Osteoblast (primary cell): ENCODE measurements around the gene NEDD4L.

GRCh38 chr18:57833309-57833755 is 30.2 kb upstream of the ATP8B1 start:
- CAGE, long polyA plus RNA = no peak
- RRBS = no CpG with 5 or more reads among the region's 5 CpGs

DNA sequence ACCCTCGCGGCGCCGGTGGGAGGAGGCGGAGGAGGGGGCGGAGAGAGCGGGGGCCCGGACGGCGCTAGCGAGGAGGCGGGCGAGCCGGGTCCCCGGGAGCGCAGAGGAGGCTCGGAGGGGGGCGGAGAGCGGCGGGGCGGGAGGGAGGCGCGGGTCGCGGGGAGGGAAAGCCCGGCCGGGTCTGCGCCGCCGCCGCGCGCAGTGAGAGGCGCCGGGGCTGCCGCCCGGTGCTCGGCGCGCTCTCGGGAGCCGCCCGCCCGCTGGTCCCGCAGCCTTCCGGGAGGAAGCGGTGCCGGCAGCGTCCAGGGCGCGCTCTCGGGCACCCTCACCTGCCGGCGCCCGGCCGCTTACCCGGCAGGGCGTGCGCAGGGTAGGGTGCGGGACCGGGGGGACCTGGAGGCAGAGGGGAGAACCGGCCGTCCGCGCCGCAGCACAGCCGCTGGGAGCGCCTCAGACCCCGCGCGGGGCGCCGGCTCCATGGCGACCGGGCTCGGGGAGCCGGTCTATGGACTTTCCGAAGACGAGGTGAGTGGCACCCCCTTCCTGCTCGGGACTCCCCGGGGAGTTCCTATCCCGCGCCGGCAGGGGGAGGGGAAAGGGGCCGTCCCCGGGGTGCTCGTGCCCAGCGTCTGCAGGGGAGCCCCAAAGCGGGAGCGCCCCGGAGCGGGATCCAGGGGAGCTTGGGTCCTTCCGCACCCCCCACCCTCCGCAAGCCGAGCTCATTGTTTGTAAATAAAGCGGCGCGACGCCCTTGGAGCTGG is at the start of gene NEDD4L:
Gene NEDD4L, plus strand, starts transcription at position 43 of the 761 bp plus-strand sequence.
- CAGE, long polyA plus RNA = no peak
- RRBS = 2% methylated on average over 56 of the region's 99 CpGs

DNA sequence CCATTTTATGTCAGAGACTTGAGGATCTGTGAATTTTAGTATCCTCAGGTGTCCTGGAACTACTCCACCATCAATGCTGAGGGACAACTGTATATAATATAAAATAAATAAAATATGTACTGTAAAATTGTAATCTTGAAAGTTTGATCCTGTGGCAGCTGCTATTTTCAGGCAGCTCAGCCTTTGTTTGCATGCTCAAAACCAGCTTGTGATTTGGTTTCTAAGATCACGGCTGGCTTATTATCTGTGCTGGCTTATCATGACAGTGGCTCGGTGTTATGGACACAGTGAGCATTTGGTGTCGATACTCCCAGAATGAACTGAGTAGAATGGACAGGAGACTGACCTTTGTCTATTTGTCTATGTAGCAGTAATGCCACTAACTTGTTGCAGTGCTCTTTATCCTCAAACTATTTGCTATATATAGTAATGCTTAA is 58.8 kb downstream of the NEDD4L start:
- CAGE, long polyA plus RNA = no peak
- RRBS = no CpG with 5 or more reads among the region's 3 CpGs

DNA sequence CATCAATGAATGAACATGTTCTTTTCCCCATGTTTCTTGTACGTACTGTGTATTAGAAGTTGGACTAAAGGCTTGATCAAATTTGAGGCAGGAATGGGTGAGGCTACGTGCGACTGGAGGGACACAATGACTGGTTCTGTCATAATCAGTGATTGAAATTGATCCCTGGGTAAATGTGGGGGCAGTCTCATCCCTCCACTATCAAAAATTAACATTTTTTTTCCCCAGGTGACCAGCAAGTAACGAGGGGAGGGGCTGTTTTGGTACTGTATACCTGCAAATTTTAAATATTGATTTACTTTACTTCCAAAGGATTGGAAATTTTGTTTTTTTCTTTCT is 130.5 kb downstream of the NEDD4L start:
- CAGE, long polyA plus RNA = no peak
- RRBS = no CpG with 5 or more reads among the region's 4 CpGs

- CAGE, long polyA plus RNA = no peak
- RRBS = no CpG with 5 or more reads among the region's 8 CpGs
Measured at GRCh38 chr18:58202178-58202780, 158.3 kb downstream of the NEDD4L start.

DNA sequence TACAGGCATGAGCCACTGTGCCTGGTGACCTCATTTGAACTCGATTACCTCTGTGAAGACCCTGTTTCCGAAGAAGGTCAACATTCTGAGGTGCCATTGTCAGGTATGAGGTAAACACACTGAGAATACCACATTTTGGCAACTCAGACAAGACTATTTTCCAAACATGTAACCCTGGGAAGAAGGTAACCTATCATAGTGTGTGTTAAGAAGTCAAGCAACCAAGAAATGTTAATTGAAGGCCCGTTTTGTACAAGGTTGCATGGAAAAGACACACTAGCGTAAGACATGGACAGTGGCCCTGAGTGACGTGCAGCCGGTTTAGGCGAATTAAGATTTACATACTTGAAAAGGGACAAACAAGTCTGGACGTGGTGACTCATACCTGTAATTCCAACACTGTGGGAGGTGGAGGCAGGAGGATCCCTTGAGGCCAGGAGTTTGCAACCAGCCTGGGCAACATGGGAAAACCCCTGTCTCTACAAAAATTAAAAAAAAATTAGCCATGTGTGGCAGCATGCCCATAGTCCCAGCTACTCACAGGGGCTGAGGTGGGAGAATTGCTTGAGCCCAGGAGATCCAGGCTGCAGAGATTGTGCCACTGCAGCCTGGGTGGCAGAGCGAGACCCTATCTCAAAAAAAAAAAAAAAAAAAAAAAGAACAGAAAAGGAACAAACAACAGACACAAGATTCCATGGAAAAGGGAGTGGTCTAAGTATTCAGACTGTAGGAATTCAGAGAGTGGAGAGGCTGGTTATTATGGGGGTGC is 186.8 kb downstream of the NEDD4L start:
- CAGE, long polyA plus RNA = no peak
- RRBS = no CpG with 5 or more reads among the region's 9 CpGs

DNA sequence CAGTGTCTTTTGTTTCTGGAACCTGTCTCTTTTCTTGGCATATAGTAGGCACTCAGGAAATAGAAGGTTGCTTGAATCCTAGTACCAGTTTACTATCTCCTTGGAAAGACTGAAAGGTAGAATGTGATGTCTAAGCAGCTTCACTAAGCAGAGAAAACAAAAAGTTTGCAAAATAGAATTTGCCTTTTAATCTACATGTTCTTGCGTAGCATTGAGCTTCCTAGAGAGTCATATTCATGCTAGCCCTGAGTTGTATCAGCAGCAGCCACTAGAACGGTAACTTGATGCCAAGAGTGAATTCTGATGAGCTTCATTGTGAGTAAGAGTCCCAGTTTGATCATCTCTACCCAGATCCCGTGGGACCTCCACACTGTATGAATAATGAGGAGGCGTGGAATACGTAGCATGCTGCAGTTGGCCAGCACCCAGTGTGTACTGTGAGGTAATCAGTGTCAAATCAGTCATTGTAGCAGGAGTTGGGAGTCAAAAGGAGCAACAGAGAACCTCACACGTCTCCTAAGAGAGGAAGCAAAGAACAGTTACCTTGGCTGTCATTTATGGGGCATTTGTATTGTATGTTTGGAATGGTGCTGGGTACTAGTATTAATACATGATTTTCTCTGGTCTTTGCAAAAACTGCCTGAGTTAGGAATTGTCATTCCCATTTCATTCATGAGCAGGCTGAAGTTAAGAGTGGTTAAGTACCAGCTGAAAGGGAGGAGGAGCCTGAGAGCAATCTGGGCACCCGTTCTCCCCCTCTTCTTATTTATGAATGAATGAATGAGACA is 197.9 kb downstream of the NEDD4L start:
- CAGE, long polyA plus RNA = no peak
- RRBS = no CpG with 5 or more reads among the region's 7 CpGs

- CAGE, long polyA plus RNA = no peak
- RRBS = 92% methylated on average over 18 of the region's 87 CpGs
Measured at GRCh38 chr18:58255811-58256765, 212.1 kb downstream of the NEDD4L start.

DNA sequence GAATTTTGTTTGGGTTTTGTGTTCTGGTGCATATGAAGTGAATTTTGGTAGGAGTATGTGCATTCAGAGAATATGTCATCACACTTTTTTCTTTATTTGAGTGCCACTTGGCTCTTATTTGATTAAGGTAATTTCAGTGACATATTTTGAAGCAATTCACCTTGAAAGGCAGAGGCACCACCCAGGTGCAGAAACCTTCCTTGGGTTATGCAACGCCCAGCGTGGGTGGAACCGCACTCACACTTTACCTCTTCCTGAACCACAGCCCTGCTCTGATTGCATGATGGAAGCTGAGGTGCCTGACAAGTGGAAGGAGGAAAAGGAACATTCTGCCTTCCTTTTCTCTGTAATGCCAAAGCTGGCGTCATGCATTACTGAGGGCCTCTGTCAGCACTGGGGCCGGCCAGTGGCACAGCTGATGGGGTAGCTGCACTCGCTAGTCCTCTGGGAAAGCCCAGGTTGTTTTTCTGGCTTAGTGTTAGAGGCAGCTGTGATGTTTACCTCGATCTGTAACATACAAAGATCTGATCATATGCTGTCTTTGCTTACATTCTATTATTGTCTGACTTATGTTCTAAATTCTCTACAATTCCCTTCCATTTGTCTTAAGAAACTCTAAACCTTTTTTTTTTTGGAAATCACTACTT is 266.5 kb downstream of the NEDD4L start:
- CAGE, long polyA plus RNA = no peak
- RRBS = no CpG with 5 or more reads among the region's 7 CpGs

- CAGE, long polyA plus RNA = no peak
- RRBS = no CpG with 5 or more reads among the region's 3 CpGs
Measured at GRCh38 chr18:58338160-58338389, 290.8 kb downstream of the ALPK2 start.

DNA sequence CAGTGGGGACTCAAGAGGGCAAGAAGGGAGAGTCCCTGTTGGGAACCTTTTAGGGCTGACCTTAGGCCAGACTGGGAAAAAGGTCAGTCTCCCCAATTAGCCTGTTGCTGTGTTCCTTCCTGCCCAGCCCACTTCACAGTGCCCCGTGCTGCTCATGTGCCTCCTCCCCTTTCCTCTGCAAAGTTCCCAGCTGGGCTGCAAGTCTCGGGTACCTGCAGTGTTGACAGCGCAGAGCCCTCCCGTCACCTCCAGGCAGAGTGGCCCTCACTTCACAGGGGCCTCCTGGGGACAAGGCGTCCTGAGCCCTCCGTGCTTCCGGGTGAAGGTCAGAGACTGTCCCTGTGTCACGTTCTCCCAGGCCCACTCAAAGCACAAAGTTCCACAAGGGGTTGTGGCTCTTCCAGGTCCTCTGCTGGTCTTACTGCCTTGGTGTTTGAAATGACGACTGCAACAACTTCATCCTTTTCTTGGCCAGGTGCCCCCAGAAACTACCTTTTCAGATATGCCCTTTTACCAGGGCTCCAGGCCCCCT is 225.8 kb downstream of the ALPK2 start:
- CAGE, long polyA plus RNA = no peak
- RRBS = no CpG with 5 or more reads among the region's 9 CpGs

GRCh38 chr18:58409786-58410131 is 219.1 kb downstream of the ALPK2 start:
- CAGE, long polyA plus RNA = no peak
- RRBS = no CpG with 5 or more reads among the region's 1 CpG

GRCh38 chr18:58429530-58429882 is 199.4 kb downstream of the ALPK2 start:
- CAGE, long polyA plus RNA = no peak
- RRBS = no CpG with 5 or more reads among the region's 5 CpGs

DNA sequence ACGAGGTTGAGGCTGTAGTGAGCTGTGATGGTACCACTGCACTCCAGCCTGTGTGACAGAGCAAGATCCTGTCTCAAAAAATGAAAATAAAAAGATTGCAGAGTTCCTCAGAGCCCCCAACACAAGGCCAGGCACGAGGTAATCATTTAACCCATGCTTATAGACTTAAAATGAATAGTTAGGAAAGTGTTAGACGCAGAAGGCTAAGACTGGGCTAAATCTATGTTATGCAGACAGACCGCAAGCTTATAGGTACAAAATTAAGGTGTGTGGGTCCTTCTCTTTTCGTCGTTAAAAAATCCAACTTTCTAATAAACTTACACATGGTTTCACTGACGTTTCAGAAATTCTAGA is 177.3 kb downstream of the ALPK2 start:
- CAGE, long polyA plus RNA = no peak
- RRBS = no CpG with 5 or more reads among the region's 7 CpGs

DNA sequence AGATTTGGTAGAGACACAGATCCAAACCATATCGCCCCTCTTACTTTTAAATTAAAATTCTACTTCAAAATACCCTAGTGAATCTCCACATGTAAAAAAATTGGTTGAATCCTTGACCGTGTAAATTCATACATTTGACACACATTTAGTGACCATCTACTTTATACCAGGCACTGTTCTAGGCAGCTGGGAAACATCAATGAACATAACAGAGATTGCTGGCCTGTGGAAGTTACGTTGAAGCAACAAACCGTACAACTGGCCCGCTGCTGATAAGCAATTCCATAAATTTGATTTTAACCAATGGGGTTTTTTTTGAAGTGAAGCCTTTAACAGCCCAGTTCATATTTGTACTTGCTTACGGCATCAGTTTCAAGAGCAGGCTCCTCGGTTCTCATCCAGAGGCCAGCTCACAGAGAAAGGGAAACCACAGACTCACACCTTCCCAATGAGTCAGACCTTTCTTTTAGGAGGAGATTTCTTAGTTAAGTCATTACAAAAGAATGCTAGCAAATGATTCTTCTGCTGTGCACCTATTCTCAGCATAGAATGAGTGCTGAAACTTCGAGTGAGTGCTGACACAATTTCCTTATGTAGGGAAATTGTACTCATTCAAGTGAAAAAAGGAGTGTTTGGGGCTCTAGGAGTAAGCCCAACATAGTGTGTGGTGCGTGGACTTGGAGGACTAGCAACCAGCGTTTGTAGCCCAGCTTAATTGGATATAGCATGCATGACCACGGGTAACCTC is 87.3 kb downstream of the ALPK2 start:
- CAGE, long polyA plus RNA = no peak
- RRBS = no CpG with 5 or more reads among the region's 11 CpGs

GRCh38 chr18:58549554-58550202 is 79.2 kb downstream of the ALPK2 start:
- CAGE, long polyA plus RNA = no peak
- RRBS = no CpG with 5 or more reads among the region's 5 CpGs

- CAGE, long polyA plus RNA = no peak
- RRBS = no CpG with 5 or more reads among the region's 11 CpGs
Measured at GRCh38 chr18:58669721-58670261, 1.5 kb upstream of the MALT1 start.

GRCh38 chr18:58781349-58781919 is 83.2 kb upstream of the ZNF532 start:
- CAGE, long polyA plus RNA = no peak
- RRBS = no CpG with 5 or more reads among the region's 13 CpGs

DNA sequence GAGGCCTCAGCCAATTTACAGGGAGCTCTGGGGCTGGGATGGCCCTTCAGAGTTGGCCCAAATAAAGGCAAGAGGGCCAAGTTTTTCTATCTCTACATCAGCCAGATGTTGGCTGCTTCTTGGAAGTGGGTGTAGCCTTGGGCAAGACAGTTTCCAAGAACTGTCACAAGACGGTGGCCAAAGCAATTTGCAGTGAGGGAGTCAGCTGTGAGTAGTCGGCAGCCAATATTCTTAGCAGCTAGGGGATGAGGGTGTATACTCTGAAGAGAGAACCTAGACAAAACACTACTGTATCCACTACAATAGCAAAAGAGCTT is 5.6 kb upstream of the ZNF532 start:
- CAGE, long polyA plus RNA = no peak
- RRBS = no CpG with 5 or more reads among the region's 2 CpGs

DNA sequence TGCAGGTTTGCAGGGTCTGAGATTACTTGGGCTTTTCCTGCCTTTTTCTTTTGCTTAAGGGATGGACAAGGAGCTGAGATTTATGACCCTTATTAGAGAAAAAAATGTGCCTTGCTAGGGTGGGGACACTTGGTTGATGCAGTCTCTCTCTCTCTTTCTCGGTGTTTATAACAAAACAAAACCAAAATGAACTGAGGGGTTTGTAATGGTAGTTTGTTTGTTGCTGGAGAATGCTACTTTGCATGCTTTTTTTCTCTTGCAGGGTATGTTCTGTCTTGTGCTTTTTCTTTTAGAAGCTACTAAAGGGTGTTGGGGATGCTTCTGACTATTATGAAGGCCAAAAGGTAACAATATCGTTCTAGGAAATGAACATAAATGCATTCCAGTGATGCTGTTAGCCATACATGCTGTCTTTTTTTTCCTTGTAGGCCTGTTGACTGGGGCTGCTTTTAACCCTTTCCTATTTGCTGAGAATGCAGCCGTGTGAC is 409 bp downstream of the ZNF532 start:
- CAGE, long polyA plus RNA = no peak
- RRBS = no CpG with 5 or more reads among the region's 3 CpGs